ENCODE results near the gene MPHOSPH6.

DNA sequence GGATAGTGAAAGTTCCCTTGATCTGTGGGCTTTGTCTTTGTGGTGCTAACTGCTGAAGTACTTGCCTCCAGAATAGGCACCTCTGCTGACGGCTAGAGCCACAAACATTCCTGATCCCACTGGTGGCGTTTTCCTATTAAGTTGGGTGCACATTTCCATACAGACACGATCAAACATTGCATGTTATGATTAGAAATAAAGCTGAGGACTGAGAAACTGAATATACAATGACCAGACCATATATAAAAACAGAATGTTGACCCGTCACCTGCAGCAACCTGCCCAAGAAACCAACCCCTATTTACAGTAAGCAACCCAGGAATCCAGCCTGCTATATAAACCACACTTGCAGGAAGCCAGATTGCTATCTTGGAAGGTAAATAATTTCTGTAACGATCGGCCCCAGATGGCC lies 31.7 kb downstream of the MPHOSPH6 start:
- PRO-cap, result no peak

GRCh38 chr16:82169566-82170452 lies at the start of gene MPHOSPH6:
MPHOSPH6 (minus strand) TSS chr16:82170224.
- PRO-cap, result bidirectional peak, plus-strand start at chr16:82170358, minus-strand start at chr16:82170215

- PRO-cap, result no peak
Observed at GRCh38 chr16:82653336-82654560, 27.0 kb downstream of the CDH13 start.

GRCh38 chr16:82783788-82784661 lies 157.3 kb downstream of the CDH13 start:
- PRO-cap, result no peak

- PRO-cap, result no peak
Observed at GRCh38 chr16:83802106-83802782, 5.5 kb upstream of the HSBP1 start.

DNA sequence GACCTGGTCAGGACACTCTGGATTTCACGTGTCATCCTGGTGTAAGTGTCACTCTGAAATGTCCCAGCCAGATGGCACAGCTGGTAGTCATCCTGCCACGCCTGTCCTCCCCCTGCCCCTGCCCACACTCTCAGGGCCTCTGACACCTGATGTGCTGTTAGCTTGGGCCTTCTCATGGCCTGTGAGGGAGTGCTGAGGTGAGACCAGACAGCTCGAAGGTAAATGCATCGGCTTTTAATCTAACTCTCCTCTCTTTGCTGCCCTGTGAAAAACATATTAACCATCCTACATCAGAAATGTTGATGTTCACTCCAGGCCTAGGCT lies 13.7 kb downstream of the MLYCD start:
- PRO-cap, result no peak

DNA sequence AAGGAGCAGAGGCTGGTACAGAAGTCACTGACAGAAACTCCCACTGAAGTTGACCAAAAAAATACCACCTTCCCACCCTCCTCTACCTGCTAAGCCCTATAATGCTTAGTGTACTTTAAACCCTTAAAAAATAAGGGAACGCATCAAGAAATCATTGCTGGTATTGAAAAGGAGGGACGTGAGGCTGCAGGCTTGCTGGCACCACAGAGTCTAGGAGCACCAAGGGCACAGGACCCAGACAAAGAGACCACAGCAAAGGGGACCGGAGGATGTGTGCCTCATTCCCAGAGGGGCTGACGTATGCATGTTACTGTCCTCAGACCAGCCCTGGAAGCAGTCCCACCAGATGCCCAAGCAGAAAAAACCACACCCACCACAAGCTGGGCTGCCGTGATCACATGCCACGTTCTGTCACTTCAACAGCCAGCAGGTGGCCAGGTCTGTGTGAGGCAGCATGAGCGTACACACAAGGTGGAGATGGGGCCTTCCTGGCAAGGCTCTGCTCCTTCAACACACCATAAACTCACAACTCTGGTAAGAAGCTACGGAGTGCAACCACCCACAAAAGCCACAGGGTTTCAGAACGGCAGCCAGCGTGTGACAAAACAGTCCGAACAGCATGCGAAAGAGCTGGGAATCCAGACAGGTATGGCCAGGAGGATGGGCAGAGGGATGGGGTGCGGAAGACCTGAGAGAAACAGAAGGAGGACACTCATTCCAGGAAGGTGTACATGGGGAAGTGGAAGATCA lies 28.1 kb downstream of the MBTPS1 start:
- PRO-cap, result no peak

GRCh38 chr16:84312620-84313717 lies 18.3 kb downstream of the WFDC1 start:
- PRO-cap, result no peak

DNA sequence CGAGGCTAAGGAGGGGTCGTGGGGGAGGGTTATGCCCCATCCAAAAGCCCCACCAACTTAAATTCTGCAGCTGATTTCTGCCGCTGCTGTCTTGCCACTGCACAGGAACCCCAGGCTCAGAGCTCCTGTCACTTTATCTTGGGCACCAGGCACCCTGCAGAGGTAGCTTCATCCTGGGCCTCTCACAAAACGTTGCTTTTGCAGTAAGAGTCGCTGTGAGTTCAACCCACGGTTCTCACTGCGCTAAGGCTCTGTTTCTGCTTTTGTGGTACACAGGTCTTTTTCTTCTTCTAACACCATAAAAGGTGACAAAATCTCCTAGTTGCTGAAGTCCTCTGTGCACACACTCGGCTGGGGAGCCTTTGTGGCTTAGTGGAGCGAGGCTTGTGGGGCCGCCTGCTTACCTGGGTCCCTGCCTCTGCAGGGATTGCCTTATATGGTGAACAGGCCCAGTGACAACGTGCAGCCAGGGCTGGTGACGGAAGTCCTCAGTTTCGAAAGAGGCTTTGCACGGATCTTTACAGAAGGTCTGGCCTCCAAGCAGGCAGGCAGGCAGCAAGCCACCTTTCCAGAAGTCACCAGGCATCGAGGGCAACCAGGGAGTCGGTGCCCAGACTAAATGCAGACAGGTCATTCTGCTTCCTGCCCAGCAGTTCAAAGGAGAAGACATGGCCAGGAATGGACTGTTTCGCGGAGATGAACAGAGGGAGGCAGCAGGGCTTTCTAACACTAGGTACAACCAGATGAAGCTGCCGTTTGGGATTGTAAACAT lies 10.4 kb upstream of the MEAK7 start:
- PRO-cap, result bidirectional peak, plus-strand start at position 521 of the sequence, minus-strand start at position 429 of the sequence

- PRO-cap, result no peak
Observed at GRCh38 chr16:84548852-84549959, 44.7 kb upstream of the MEAK7 start.

- PRO-cap, result no peak
Observed at GRCh38 chr16:84559148-84559510, 54.7 kb upstream of the MEAK7 start.

DNA sequence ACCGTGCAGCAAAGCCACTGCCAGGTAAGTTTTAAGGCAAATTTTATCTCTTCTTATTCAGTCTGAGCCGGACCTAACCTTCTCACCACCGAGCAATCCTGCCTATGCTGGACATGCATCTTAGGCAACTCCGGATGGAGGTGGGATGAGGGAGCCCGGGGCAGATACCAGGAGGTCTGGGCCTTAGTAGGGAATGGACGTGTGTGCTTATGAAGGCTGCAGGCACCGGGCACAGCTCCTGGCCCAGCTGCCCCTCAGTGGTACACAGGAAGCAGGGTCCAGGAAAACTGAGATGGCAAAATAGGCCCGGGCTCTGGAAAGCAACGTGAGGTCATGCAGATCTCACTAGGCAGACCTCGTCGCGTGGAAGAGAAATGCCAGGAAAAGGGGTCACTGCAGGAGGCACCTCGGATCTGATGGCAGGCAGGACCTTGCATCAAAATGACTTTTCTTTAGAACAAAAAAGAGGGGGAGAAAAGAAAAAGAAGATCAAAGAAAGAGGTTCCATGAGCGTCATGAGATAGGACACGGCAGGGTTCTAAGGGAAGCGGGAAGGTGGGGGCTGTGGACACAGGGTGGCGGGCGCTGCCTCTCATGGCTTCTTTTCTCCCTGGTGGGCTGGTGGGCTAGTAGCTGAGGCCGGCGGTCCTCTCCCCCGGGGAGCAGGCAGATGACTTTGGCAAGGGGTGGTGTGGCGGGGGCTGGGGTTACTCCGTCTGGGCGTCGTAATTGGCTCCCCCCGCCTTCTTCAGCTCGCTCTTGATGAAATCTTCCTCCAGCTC lies 51.5 kb downstream of the COTL1 start:
- PRO-cap, result no peak

GRCh38 chr16:84607426-84608128 lies 10.3 kb downstream of the COTL1 start:
- PRO-cap, result unidirectional peak, plus-strand start at chr16:84607994

- PRO-cap, result no peak
Observed at GRCh38 chr16:84609382-84610252, 8.3 kb downstream of the COTL1 start.

GRCh38 chr16:84662232-84663320 lies 14.3 kb downstream of the KLHL36 start:
- PRO-cap, result no peak

DNA sequence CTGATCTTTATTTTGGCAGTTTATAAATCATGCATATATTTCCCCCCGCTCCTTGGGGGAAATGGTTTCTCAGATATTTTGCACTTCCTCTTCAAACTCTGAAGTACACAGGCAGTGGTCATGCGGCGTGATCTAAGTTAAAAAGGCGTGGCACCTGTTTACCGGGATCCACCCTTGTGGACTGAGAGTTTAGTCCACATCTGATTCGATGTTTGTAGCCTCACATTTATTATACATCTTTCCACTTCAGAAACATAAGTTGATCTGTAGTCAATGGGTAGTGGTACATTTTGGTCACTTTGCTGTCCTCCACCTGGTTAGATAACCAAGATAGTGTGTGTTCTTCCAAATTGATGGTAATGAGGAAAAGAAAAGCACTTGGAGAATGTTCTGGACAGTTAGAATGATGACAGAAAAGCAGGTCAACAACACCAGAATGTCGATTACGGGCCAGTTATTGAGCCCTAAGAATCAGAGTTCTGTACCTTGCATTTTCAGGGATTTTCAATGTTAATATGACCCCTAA lies 51.6 kb downstream of the USP10 start:
- PRO-cap, result no peak

GRCh38 chr16:84827977-84828710 lies 8.4 kb downstream of the CRISPLD2 start:
- PRO-cap, result no peak

GRCh38 chr16:84833139-84833326 lies 13.2 kb downstream of the CRISPLD2 start:
- PRO-cap, result no peak

GRCh38 chr16:84833327-84834088 lies 13.7 kb downstream of the CRISPLD2 start:
- PRO-cap, result no peak

DNA sequence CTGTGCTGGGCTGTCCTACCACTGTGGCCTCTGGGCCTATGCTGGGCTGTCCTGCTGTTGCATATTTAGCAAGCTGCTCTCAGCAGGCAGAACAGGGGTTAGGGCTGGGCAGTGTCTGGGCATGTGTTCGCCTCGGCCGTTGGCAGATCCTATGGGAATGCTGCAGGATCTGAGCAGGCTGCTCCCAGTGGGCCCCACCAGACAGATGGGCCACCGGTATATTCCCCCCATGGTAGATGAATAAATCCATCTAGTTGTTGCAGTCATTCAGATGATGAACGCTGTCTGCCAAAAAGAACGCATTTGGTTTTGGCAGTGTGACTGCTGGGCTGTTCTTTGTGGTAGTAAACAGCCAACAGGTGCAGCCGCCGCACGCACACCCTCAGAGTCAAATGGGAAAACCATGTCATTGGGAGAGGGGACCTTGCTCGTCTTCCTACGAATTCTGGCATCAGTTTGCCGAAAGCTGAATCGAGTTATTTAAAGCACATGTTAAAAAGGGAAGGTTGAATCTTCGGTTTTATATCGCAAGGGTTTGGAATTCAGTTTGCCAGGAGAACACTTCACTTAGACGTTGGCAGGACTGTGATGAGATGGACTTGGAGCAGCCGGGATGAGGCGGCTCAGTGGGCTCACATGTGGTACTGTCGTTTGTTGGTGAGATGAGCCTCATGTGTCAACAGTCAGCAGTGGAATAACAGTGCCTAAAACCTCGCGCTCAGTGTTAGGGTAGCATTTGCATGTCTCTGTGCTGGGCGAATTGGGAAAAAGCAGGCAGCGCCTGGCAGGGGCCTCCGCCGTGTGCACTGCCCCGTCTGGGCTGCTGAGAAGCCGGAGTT lies 49.4 kb downstream of the CRISPLD2 start:
- PRO-cap, result no peak